Mammary microvascular endothelial cell (primary cell): ENCODE measurements around the gene ANKRD18A.

DNA sequence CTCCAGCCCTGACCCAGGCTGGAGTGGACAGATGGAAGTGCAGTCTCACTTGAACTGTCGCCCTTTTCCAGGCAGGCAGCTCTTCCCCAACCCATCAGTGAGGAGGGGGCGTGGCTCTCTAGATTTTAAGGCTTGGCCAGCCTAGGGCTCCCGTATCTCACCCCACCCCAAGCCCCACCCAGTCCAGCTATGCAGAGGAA, 2.2 kb downstream of the PAX5 start:
- RAMPAGE, long total RNA: no peak

DNA sequence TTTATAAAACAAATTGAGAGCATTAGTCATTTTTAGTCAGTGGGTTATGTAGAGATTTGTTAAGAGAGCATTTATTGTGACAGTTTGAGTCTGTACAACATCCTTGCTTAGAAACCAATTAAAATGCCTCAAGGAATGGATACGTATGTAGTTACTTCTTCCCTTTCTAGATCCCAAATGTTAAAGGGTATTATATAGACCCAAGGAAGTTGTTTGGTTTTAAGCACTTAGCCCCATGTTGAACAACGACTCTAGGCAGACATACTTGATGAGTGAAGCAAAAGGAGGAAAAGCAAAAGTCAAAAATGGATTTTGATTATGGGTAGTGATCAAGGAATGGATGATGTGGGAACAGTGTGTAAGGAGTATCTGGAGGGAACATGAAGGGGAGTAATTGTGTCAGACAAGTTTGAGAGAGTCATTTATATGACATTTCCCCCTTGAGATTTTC, 37.8 kb downstream of the ZCCHC7 start:
- RAMPAGE, long total RNA: no peak

DNA sequence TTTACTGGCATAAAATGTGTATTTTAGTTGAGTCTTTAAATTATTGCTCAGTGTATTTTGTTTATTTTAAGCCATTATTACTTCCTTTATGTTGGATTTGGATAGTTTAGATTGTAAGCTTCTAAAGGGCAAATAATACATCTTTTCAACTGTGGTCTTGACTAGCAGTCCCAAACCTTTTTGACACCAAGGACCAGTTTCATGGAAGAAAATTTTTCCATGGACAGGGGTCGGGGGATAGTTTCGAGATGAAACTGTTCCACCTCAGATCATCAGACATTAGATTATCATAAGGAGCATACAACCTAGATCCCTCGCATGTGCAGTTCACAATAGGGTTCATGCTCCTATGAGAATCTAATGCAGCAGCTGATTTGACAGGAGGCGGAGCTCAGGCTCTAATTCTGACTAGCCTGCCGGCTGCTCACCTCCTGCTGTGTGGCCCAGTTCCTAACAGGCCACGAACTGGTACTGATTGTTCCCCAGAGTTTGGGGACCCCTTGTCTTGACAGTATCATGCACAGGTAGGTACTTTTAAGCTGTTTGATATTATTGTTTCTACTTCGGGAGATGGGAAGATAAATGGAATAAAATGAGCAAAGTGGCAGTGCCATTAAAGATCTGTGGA, 66.8 kb downstream of the ZCCHC7 start:
- RAMPAGE, long total RNA: no peak

DNA sequence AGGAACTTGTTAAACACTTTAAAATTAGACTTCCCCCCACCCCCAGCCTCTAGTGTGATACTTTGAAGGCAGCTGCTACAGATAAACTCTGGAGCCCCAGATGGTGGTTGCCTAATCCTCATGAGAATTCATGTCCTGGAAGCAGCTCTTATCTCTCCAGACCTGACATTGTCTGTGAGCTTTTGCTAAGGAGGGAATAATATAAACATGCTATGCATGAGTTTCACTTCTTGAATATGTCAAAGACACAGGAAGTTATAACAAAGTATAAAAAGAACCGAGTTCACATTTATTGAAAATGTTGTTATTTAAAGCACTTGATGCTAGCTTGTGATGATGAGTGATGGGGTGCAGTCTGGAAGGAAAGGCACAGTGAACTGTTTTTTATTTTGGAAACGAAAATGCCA, 76.8 kb downstream of the ZCCHC7 start:
- RAMPAGE, long total RNA: no peak

- RAMPAGE, long total RNA: no peak
Measured at GRCh38 chr9:37221557-37221992, 101.2 kb downstream of the ZCCHC7 start.

- RAMPAGE, long total RNA: no peak
Measured at GRCh38 chr9:37302196-37302885, 120.2 kb upstream of the GRHPR start.

DNA sequence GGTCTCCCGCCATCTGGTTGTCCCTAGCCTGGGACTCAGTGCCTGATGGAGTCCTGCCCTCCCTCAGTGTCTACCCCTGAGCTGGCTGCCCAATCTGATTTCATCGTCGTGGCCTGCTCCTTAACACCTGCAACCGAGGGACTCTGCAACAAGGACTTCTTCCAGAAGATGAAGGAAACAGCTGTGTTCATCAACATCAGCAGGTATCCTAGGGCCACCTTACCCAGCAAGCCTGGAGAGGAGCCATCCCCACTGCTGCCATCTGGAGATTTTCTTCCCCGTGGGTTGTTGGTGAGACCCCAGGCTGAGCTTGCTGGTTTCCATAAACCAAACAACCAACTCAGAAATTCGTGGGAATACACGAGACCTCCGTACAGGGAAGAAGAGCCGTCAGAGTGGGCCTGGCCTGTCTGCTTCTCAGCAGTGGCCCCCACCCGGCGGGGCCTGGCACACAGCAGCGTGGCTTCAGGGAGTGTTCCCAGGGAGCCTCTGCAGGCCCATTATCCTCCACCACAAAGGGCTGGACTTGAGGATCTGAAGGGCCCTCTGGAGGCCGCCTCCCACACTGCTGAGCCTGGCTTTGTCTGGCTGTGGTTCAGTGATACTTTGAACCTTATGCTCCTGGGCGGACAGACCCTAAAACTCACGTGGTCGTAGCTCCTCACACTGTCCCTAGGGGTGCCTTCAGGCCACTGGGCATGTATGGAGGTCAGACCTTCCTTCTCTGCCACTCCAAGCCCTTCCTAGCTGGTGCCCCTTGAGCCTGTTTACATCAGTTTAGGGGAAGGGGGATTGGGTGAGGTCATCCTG, 8.2 kb downstream of the GRHPR start:
- RAMPAGE, long total RNA: no peak

DNA sequence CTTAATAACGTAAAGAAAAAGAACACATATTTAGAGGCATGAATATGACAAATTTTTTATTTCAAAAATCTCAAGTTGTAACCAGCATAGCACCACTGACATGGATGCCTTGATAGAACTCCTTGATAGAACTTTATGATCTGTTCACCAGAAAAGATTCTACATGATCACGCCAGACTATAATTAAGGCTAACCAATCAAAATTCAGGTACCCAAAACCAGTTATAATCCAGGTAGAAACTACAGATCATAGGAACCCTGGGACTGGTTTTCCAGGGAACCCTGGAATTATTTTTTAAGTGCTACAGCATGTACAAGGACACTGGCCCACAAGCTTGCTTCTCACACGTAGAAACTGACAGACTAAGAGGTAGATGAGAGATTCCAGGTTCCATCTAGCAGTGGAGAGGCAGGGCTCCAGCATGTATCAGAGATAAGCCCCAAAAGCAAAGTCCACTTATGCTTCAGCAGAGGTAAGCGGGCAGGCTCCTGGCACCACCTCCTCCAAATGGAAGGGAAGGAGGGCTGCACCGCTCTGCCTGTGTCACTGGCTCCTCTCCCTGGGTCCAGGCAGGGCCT, 15.7 kb downstream of the GRHPR start:
- RAMPAGE, long total RNA: no peak

GRCh38 chr9:37503578-37504259, 18.0 kb downstream of the POLR1E start:
- RAMPAGE, long total RNA: no peak

GRCh38 chr9:37511970-37513098, 26.6 kb downstream of the POLR1E start:
- RAMPAGE, long total RNA: no peak

DNA sequence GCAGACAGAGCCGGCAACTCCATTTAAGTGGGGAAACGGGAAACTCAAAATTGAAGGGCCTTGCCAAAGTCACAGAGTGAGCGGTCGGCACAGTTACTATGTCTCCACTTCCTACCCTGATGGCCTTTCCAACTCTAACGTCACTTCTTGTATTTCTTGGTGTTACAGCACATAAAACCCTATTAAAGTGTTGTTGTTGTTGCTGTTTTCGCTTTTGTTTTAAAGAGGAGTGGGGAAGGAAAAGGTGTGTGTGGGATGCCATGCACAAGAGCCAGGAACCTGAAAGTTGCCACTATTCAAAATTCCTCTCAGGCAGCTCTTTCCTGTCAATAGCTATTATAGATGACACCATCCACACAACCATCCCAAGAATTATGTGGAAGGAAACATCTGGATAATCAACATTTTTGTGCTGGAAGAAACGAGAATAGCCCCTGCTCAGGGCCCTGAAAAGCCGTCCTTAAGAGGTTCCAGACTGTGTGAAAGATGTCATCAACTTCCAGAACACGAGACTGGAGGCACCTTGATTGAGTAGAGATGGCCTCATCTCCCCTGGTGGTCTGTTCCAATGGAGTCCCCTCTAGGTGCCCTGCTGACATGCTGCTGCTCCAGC, 79.3 kb downstream of the SHB start:
- RAMPAGE, long total RNA: no peak

DNA sequence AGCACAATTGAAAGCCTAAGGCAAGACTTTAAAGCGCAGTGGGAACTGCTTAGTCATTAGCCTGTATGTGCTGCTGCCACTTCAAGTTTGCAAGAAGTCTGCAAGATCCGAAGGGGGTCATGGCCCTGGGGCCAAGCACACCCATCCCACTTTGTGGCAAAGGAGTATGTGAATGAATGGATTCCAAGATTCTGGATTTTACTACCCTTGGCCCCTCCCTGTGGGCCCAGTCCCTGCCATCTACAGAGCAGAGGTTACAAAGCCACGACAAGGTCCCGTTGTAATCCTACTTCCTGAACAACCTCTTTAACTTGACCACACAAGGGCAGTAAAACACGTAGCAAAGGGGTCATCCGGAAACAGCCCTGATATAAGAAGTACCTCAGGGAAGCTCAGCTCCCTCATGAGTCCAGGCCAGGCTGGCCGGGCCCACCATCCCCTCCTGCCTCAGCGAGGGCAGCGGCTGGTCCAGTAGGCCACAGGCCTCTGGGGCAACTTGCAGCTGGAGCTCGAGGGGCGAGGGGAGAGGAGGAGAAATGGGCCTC, 29.6 kb downstream of the SHB start:
- RAMPAGE, long total RNA: no peak

- RAMPAGE, long total RNA: no peak
Measured at GRCh38 chr9:38058640-38059988, 9.9 kb downstream of the SHB start.

GRCh38 chr9:38063912-38064650, 4.9 kb downstream of the SHB start:
- RAMPAGE, long total RNA: no peak

GRCh38 chr9:38619671-38620869, at the start of gene ANKRD18A:
Gene ANKRD18A, minus strand, starts transcription at chr9:38620596.
- RAMPAGE, long total RNA: no peak

DNA sequence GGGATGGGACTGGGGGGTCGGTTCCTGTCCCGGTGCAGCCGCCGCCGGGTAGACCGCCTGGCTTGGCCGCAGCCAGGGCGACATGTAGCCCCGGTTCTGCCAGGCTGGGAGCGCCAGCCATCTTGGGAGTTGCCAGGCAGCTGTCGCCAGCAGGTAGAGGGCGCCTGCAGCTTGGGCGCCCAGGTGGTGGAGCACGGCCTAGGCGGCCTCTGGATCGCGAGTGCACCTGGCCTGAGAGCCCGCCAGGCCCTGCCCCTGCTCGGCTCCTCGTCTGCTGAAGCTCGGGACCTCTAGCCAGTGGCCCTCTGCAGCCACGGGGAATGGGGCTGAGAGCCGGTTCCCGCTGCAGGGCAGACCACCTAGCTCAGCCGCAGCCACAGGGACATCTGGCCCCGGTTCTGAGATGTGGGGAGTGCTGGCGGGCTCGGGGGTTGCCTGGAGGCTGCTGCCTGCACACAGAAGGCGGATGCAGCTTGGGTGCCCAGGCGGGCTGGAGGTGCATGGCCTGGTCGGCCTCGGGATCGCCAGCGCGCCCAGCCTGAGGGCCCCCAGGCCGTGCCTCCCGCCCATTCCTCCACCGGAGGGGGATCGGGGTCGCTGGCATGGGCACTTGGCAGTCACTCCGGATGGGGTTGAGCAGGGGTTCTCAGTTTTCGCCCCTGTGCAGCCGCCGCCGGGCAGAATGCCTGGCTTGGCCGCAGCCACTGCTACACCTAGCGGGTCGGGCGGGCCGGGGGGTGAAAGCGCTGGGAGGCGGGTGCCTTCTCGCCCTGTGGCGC, 663 bp upstream of the ANKRD18A start:
- RAMPAGE, long total RNA: no peak

DNA sequence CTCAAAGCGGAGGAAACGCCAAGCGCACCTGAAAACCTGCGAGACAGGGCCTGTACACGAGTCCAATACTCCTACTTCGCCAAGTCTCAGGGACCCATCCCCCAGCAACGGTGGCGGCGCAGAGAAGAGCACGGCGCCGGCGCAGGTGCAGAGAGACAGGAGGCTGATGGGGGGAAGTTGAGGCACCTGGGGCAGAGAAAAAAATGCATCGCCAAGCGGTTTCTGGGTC, 751.8 kb downstream of the SPATA31A1 start:
- RAMPAGE, long total RNA: no peak

DNA sequence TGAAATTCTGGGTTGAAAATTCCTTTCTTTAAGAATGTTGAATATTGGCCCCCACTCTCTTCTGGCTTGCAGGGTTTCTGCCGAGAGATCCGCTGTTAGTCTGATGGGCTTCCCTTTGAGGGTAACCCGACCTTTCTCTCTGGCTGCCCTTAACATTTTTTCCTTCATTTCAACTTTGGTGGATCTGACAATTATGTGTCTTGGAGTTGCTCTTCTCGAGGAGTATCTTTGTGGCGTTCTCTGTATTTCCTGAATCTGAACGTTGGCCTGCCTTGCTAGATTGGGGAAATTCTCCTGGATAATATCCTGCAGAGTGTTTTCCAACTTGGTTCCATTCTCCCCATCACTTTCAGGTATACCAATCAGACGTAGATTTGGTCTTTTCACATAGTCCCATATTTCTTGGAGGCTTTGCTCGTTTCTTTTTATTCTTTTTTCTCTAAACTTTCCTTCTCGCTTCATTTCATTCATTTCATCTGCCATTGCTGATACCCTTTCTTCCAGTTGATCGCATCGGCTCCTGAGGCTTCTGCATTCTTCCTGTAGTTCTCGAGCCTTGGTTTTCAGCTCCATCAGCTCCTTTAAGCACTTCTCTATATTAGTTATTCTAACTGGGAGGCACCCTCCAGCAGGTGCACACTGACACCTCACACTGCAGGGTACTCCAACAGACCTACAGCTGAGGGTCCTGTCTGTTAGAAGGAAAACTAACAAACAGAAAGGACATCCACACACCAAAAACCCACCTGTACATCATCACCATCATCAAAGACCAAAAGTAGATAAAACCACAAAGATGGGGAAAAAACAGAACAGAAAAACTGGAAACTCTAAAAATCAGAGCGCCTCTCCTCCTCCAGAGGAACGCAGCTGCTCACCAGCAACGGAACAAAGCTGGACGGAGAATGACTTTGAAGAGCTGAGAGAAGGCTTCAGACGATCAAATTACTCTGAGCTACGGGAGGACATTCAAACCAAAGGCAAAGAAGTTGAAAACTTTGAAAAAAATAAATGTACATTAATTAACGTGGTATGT, 121.6 kb downstream of the FOXD4L6 start:
- RAMPAGE, long total RNA: no peak

DNA sequence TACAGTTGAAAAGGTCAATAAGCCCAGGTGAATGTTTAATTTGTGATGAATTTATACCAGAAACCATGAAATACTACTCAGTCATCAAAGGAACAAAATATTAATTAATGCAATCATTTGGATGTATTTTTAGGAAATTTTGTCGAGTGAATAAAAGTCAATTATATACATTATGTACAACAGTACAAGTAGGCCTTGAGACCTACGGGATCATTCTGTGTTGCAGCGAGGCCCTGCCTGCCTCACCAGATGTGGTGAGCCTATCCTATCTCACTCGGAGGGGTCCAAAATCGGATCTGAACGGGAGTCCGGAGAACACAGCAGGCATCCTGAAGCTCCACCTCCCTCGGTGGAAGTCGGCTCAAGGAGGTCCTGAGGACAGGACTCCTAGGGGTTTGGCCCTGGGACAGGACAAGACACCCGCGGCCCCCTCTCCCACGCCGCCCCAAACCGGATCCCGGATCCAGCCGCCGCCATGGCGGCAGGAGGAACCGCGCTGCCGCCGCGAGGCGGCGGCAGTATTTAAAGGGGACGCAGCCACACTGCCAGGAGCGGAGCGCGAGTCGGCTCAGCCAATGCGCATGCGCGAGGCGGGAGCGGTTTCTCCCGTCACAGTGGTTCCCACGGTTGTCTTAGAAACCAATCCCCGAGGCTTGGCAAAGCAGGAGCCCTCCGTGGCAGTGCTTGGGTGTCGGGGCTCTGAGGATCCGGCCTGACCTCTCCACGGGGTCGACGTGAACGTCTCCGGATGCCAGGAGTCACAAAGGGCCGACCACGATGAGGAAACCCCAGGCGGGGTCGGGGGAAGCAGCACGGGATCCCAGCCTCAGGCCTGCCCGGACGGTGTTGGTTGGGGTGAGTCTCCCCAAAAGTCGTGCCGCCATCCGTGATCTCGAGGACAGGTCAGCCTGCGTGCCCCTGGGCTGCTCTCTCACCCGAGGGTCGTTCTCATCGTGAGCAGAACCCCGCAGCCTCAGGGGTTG, 454.6 kb upstream of the ZNG1F start:
- RAMPAGE, long total RNA: no peak

DNA sequence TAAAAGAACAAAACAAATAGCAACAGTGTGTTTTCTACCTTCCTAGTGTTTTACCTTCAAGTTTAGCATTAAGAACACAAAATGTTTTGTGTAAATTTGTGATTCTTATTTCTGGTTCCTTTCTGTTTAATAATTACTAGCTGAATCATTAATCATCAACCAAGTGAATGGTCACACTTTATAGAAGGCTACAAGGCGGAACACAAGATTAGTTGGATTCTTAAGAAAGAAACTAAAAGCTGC, 456.1 kb downstream of the CNTNAP3B start:
- RAMPAGE, long total RNA: no peak